NCI-H460 (cell line): ENCODE measurements around a stretch of chr19.

GRCh38 chr19:5102939-5103957 lies 134.3 kb downstream of the KDM4B start:
RAMPAGE:
- cytosol, long total RNA = no peak
- long total RNA = no peak
- nucleus, long total RNA = no peak

GRCh38 chr19:5143963-5144582 lies 175.2 kb downstream of the KDM4B start:
RAMPAGE:
- cytosol, long total RNA = no peak
- long total RNA = no peak
- nucleus, long total RNA = no peak

RAMPAGE:
- cytosol, long total RNA = no peak
- long total RNA = no peak
- nucleus, long total RNA = no peak
Observed at GRCh38 chr19:5152181-5152929, 183.4 kb downstream of the KDM4B start.

RAMPAGE:
- cytosol, long total RNA = no peak
- long total RNA = no peak
- nucleus, long total RNA = no peak
Observed at GRCh38 chr19:5214290-5214995, 126.2 kb downstream of the PTPRS start.

GRCh38 chr19:5290289-5290806 lies 50.3 kb downstream of the PTPRS start:
RAMPAGE:
- cytosol, long total RNA = no peak
- long total RNA = no peak
- nucleus, long total RNA = no peak

GRCh38 chr19:5434604-5434971 lies 20.6 kb upstream of the ZNRF4 start:
RAMPAGE:
- cytosol, long total RNA = no peak
- long total RNA = no peak
- nucleus, long total RNA = no peak

DNA sequence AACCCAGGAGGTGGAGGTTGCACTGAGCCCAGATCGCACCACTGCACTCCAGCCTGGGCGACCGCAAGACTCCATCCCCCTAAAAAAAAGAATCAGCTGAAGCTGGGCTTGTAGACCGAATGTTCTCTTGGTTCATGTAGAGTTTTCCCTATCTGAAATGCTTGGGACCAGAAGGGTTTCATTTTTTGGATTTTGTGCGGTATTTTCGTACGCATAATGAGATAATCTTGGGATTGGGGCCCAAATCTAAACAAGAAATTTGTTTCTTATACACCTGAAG lies 5.2 kb downstream of the SAFB start:
RAMPAGE:
- cytosol, long total RNA = no peak
- long total RNA = no peak
- nucleus, long total RNA = no peak

RAMPAGE:
- cytosol, long total RNA = no peak
- long total RNA = no peak
- nucleus, long total RNA = no peak
Observed at GRCh38 chr19:5671328-5672411, 8.6 kb downstream of the MICOS13 start.

GRCh38 chr19:5686226-5687551 lies 3.4 kb upstream of the RPL36 start:
RAMPAGE:
- cytosol, long total RNA = no peak
- long total RNA = no peak
- nucleus, long total RNA = no peak

RAMPAGE:
- cytosol, long total RNA = no peak
- long total RNA = no peak
- nucleus, long total RNA = no peak
Observed at GRCh38 chr19:5691971-5693015, 2.2 kb downstream of the RPL36 start.

DNA sequence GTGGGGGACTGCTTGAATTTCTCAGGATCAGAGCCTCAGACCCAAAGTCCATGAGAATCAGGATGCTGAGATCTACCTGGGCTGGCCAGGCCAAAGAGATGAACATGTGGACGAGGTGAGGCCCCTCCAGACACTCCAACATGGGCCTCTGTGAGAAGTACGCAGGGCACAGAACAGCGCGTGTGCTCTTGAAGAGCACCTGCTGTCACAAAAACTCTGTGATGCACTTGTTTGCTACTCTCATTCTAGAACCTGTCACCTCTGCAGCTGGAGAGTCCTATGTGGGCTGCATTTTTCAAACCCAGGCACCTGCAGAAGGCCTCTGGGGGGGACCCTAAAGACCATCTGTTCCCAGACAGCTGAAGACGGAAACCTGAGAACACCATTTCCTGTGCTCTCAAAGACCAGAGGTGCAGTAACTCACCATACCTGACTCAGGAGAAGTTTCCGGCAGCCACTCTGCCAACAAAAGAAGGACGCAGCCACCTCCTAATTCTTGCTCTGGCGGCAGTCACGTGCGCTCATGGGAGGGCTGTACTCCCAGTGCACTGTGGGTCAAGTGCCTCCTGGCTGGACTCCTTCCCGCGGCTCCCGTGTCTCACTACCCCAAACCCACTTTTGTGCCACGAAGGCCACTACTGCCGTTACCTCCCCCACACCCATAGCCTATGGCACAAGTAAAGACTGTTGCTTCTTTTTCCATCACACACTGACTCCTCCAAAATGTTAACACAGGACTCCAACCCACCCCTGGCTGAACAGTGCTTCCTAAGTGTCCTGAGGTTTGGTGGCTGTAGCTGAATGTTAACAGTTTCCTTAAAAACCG lies 28.0 kb downstream of the RANBP3 start:
RAMPAGE:
- cytosol, long total RNA = no peak
- long total RNA = no peak
- nucleus, long total RNA = no peak

RAMPAGE:
- cytosol, long total RNA = no peak
- long total RNA = no peak
- nucleus, long total RNA = no peak
Observed at GRCh38 chr19:5993410-5994790, 16.0 kb upstream of the RANBP3 start.

RAMPAGE:
- cytosol, long total RNA = no peak
- long total RNA = no peak
- nucleus, long total RNA = no peak
Observed at GRCh38 chr19:6041638-6042822, 64.1 kb upstream of the RANBP3 start.

DNA sequence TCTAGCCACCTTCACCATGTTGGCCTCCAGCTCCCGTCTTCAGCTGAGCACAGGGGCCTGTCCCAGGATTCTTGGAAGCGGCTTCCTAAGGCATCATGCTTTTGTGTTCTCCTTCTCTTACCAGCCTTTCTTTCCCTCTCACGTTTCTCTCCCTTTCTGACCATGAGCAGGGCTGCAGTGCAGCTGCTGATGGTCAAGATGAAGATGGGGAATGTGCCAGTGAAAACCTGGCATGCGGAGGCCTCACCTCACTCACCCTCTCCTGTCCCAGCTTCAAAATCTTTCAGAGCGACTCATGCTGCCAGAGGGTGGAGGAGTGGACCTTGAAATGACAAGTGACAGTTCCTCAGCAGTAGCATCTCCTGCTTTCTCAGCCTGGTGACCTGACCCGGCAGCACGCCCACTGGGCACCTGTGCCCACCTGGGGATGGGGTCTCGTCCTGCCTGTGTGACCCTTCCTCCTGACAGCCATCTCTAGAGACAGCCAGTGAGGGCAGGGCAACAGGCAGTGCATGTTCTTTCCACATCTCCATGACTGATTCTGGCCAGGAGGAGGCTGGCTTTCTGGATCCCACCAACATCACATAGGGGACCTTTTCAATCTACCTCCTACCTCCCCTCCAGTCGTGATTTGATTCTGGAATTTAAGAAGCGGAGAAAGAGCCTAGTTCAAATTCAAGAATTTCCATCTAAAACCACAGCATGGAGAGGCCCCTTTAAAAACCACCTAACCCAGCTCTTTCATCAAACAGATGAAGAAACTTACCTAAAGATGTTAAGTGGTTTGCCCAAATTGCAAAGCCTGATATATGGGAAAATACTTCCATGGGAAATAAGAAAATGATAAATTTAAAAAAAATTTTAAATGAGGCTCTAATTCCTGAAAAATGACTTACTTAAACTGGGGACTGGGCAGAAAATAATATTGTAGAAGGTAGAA lies 45.8 kb downstream of the RFX2 start:
RAMPAGE:
- cytosol, long total RNA = no peak
- long total RNA = no peak
- nucleus, long total RNA = no peak

RAMPAGE:
- cytosol, long total RNA = no peak
- long total RNA = no peak
- nucleus, long total RNA = no peak
Observed at GRCh38 chr19:6065585-6066293, 44.6 kb downstream of the RFX2 start.

GRCh38 chr19:6086723-6087767 lies 23.3 kb downstream of the RFX2 start:
RAMPAGE:
- cytosol, long total RNA = no peak
- long total RNA = no peak
- nucleus, long total RNA = no peak

DNA sequence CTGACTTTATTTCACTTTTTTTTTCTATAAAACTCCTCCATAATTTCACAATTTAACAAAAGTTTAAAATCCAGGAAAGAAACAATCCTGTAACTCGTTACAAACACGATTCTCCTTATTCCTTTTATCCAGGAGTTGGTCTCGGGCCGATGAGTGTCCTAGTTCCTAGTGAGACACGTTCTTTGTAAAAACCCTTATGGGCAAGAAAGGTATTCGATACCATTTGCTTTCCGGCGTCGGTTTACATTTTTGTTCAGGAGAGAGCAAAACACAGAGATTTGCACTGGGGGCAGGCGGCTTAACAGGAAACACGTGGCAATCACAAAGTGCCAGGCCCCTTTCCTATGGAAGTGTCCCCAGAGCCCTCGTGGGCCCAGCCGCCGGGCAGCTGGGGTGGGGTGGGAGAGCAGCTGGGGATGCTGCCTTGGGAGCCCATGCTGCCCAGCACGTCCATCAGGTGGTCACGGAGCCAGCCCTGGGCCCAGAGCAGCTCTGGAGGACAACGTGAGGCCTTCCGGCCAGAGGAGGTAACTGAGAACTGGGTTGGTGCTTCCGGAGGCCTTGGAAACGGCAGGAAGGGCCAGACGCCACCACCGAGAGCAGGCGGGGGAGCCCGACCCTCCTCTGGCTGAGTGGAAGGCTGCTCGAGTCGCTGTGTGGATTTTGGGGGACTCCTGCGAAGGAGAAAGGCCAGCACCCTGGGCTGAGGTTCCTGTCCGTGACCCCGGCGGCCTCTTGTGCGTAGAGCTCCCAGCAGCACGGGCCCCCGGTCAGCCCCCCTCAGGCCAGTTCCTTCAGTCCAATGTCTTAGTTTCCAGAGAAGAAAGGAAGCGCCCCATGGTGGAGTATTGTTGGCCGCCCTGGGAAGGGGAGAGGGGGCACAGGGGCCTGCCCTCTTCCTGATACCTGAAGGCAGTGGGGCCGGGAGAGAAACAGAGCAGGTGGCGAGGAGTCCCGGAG lies 69.1 kb downstream of the MLLT1 start:
RAMPAGE:
- cytosol, long total RNA = no peak
- long total RNA = no peak
- nucleus, long total RNA = no peak

GRCh38 chr19:6216164-6216880 lies 63.5 kb downstream of the MLLT1 start:
RAMPAGE:
- cytosol, long total RNA = no peak
- long total RNA = no peak
- nucleus, long total RNA = no peak

RAMPAGE:
- cytosol, long total RNA = no peak
- long total RNA = no peak
- nucleus, long total RNA = no peak
Observed at GRCh38 chr19:6239181-6239746, 40.5 kb downstream of the MLLT1 start.

DNA sequence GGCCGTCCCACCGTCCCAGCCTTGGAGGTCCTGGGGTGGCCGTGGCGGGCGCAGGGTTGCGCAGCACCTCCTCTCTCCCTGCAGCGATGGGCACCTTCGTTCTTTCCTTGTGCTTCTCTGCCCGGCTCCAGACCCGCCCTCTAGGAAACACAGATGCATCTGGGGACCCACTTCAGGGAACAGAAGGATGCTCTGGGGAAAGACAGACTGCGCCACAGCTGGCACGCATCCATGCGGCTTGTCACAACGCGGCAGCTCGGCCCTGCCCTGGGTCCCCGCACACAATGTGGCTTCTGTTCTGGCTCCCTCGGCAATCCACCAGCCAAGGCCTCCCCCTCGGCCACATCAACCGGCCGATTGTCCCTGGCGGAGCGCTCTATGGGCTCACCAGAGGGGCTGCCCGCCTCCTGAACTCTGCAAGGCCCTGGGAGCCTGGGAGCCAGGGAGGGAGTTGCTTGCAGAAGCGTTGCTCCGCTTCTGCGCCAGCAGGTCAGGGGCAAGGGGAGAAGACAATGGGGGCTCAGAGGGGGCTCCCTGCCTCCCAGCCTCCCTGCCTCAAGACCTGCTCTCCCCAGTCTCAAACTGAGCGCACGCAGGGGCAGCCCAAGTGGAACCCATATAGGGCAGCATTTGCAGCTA lies 38.1 kb downstream of the MLLT1 start:
RAMPAGE:
- cytosol, long total RNA = no peak
- long total RNA = no peak
- nucleus, long total RNA = no peak